H4 (cell line): ENCODE measurements around the genes WBP2NL and NAGA.

DNA sequence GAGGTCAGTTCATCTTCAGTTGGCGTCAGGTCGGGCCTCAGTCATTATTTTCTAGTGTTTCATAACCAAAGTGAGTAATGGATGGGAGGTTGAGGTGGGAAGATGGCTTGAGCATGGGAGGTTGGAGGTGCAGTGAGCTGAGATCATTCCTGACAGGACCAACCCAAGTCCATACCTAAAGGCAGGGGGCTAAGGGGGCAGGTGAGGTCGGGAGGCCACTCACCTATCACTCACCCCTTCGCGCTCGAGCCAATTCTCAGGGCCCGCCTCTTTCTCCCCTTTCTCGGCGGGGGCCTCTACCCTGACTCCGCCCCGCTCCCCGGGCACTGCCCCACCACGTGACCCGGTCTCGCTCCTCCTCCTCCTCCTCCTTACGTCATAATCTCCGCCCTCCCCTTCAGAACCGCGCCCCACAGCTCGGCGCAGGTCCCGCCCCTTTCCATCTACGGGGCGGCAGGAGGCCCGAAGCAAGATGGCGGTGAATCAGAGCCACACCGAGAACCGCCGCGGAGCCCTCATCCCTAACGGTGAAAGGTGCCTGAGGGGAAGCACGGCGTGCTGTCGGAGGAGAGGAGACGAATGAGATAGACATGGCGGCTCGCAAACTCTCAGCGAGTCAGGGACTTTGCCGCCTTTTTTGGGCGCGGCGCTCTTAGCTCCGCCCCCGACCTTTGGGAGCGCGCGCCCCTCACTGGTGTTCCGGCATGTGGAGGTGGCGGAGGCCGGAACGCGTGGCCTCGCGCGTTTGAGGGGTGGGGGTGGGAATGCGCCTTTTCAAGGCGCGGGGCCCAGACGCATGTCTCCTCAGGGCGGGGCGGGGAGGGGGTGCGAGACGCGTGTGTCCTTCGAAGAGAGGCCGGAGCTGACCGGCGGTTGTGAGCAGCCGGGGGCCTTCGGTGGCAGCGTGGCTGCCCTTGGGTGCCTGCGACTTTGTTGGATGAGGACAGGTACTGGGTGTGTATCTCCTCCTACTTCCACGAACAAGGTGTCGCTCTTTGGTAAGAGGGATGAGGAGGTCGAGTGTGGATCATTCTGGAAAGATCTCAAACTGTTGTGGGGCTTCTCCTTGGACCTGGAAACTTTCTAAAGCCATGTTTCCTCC is at the start of gene WBP2NL:
Gene WBP2NL (plus strand): TSS at position 442 of the 1,102 bp plus-strand sequence.
- RAMPAGE, long total RNA, result no peak

DNA sequence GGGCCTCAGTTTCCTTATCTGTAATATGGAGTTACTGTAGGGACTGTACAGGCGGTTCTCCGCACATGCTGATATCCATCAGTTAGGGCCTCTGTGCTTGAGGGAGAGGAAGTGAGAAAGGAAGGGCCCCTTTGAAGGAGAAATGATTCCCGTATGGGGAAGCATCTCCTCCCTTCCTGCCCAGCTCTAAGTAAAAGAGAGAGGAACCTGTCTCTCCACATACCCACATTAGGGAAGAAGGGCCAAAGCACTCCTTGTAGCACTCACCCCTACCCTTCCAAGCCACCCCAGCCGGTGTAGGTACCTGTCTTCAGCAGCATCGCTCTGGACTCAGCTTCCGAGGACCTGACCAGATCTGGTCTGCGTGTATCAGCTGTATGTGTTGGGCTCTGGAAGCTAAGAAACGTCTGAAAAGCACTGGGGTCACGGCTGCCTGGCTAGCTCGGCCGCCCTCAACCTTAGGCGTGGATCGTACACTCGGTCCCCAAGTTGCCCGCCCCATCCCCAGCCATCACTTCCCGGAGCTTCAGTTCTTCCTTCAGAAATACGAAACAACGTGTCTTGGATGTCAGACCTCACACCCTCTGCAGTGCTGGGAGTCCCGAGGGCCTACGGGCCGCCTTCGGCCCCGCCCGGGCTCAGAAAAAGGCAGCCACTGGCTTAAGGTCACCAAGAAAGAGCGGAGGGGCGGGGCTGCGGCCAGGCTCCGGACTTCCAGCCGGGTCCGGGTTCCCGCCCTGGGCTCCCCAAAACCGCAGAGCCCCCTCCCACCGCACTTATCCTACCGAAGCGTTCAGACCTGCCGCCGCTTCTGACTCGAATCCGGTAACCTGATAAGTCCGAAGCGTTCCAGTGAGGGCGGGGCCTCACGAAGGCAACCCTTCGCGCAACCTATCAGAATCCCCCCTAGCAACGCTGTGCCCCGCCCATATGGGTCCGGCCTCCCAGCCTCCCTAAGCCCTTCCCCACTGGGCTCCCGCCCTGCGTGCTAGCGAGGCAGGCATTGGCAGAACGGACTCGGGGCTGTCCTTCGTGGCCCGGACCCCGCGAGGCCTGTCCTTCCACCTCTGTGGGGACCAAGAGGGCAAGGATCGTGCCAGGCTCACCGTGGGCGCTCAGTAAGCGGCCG is at the start of gene NAGA:
Gene NAGA (minus strand): TSS at position 835 of the 1,129 bp plus-strand sequence.
- RAMPAGE, long total RNA, result no peak

DNA sequence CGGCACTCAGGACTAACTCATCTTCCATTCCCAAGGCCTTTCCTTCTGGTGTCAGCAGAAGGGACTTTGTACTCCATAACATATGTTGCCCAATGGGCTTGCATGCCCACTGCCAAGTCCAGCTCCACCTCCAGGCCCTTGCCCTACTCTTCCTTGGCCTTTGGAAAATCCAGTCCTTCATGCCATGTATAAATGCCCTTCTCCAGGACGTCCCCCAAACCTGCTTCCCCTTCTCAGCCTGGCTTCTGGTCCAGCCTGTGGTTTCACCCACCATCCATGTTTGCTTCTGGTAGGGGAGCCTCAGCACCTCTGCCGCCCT is 377 bp downstream of the CYP2D6 start:
- RAMPAGE, long total RNA, result no peak

DNA sequence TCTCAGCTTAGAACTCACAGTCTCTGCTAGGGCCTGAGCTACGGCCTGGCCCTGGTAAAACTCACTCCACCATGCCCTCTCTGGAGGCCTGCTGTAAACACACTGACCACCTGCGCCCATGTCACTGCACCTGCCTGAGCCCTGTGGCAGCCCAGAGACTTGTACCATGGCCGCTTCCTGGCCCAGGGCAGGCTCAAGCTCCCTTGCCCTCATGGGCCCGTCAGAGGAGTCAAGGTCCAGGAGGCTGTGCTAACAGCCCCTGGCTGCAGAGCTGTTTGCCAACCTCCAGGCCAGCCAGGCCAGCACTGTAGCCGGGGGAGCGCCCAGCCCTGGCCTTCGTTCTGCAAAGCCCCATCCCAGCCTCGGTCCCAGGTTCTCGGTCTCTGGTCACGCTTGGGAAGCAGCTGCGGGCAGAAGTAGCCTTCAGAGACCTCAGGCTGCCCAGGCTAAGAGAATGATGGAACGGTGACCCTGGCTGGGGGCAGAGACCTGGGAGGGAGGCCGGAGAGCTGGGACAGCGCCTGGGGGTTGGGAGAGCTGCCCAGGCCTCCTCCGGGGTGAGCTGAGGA is 11.8 kb upstream of the TCF20 start:
- RAMPAGE, long total RNA, result no peak

- RAMPAGE, long total RNA, result no peak
Observed at GRCh38 chr22:42289915-42290383, 19.5 kb upstream of the TCF20 start.

DNA sequence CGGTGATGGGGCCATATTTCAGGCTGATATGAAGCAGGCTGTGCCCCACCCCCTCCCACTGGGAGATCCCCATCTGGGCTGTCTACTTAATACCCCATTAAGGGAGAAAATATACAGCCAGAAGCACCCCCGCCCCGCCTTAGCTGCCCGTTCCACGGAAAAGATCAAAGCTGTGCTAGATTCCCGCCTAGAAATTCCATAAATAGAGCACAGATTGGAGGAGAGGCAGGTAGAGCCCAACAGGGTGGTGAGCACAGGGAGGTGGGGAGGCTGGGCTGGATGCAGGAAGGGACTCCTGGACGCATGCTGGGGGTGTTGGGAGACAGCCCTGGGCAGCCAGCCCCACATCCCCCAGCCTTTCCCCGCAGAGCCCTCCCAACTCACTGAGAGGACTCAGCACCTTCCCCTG is 33.6 kb upstream of the TCF20 start:
- RAMPAGE, long total RNA, result no peak

DNA sequence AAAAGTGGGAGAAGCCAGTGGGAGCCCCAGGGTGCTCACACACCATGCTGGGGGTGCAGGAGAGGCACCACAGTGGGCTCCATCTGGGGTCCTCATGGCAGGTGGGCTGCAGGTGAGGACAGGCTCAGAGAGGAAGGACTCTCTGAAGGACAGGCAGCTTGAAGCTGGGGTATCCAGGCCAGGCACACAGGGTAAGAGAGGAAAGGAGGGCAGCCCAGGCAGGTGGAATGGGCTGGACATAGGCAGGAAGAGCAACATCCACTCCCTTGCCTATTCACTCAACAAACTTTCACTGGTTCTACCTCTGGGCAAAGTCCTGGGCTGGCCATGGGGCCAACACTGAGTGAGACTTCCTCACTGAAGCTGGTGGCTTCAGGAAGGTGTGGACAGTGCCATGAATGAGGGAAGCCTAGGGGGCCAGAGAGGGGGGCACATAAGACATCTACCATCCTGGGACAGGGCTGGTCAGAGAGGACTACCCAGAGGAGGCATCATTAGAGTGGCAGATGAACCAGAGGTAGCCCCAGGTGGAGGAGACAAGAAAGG is 44.9 kb upstream of the TCF20 start:
- RAMPAGE, long total RNA, result no peak

GRCh38 chr22:42375866-42376518 is 56.2 kb downstream of the NFAM1 start:
- RAMPAGE, long total RNA, result no peak

DNA sequence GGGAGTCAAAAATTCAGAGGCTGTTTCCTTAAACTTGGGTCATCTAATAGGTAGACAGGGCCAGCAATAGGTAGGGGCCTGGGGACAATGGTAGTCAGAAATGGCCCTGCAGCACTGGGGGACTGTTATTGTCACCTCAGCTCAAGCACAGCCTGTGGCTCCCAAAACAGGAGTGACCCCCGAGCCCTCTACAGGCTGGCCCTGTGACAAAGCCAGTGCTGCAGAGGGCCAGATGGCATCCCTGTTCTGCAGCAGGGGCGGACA is 11.4 kb downstream of the NFAM1 start:
- RAMPAGE, long total RNA, result no peak

GRCh38 chr22:42434826-42435356 is 2.7 kb upstream of the NFAM1 start:
- RAMPAGE, long total RNA, result no peak

GRCh38 chr22:42508593-42508921 is 11.0 kb downstream of the RRP7A start:
- RAMPAGE, long total RNA, result no peak

- RAMPAGE, long total RNA, result no peak
Observed at GRCh38 chr22:42580760-42581390, 27.1 kb downstream of the SERHL2 start.

DNA sequence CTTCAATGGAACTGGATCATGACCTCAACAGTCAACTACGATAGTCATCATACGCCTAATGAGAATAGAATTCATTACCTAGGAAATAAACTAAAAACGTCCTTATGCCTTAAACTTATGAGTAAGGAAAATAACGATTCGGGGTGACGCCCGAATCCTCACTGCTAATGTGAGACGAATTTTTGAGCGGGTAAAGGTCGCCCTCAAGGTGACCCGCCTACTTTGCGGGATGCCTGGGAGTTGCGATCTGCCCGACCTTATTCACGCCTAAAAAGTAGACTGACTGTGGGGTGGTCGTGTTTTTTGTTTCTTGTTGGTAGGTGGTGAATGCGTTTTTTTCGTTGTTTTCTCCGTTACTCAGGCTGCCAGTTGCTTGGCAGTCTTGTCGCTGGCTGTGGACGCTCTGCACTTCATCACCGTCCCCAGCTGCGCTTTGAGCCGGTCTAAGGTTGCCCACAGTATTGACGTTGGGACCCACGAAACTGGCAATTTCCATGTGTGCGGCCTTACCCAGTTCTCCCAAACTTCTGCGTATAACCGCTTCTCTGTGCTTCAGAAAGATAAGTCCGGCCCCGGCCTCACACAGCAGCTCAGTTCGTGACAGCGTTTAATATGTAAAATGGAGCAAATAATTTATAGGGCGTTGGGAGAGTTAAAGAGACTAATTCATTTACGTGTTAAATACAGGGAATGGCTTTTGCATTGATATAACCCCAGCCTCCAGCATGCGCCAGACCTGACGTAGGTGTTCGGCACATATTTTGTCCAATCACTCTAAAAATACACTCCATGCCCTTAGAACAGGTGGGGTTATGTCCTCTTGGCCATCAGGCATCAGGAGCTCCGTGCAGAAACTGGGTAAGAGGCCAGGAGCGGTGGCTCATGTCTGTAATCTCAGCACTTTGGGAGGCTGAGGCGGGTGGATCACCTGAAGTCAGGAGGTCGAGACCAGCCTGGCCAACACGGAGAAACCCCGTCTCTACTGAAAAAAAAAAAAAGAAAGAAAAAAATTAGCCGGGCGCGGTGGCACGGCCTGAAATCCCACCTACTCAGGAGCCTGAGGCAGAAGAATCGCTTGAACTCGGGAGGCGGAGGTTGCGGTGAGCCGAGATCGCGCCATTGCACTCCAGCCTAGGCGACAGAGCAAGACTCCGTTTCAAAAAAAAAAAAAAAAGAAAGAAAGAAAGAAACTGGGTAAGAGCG is 858 bp upstream of the POLDIP3 start:
- RAMPAGE, long total RNA, result no peak

GRCh38 chr22:42623328-42623660 is 8.6 kb upstream of the POLDIP3 start:
- RAMPAGE, long total RNA, result no peak

DNA sequence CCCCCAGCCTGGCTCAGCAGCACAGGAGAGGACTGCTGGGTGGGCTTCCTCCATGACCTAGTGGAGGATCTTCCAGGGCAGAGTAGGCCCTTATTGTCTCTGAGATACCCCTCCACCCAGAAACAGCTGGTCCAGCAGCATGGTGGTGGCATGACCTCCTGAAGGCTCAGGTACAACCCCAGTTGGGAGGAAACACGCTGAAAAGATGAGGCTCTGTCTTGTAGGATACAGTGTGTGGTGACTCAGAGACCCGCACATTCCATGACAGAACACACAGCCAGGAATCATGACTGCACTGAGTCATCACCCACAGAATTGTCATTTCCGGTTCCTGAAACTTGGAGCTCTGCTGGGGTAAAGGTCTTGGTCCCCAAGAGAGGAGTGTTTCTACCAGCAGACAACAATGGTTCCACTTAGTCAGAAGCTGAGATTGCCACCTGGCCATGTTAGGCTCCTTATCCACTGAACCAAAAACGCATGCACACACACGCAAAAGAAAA is 31.4 kb upstream of the CYB5R3 start:
- RAMPAGE, long total RNA, result no peak

DNA sequence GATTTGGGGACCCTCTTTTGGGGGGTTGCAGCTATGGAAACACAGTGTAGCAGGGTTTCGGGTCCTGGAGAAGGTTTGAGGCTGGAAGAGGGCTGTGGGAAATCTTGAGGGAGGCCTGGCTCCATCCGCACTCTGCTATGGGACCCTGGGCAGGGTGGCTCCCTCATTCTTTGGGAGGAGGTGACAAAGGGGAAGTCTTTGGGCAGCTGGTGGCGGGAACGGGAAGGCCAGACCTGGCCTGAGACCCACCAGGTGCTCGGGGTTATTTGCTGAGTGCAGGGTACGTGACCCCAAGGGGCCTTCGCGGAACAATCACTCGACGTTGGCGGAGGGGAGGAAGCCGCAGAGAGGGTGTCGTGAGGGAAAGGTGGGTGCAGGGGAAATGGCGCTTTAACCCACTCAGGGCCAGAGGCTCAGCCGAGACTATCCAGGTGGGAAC is 1.1 kb downstream of the A4GALT start:
- RAMPAGE, long total RNA, result no peak

DNA sequence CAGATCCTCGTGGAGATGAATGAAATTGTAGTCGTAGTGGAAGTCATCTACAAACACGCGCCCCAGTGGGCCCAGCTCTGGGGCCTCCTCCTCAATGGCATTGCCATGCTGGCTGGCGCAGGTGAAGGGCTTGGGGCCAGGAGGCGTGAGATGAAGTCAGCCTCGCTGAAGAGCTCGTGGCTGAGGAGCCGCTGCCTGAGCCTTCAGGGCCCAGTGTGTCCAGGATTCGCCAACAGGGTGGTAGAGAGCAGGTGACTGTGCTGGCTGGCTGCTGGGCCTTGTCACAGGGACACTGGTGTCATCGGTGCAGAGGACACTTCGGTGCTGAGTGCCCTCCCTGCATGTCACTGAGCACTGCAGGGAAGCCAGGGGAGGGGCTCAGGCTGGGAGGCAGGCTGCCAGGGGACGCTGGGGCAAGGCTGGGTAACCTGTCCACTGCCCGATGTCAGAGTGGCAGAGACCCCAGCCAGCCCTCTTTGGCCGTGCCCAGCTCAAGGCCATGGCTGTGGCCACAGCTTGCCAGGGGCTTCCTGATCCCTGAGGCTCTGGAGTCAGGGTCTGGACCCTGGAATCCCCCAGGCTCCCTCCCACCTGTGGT is 64.1 kb downstream of the ARFGAP3 start:
- RAMPAGE, long total RNA, result no peak

DNA sequence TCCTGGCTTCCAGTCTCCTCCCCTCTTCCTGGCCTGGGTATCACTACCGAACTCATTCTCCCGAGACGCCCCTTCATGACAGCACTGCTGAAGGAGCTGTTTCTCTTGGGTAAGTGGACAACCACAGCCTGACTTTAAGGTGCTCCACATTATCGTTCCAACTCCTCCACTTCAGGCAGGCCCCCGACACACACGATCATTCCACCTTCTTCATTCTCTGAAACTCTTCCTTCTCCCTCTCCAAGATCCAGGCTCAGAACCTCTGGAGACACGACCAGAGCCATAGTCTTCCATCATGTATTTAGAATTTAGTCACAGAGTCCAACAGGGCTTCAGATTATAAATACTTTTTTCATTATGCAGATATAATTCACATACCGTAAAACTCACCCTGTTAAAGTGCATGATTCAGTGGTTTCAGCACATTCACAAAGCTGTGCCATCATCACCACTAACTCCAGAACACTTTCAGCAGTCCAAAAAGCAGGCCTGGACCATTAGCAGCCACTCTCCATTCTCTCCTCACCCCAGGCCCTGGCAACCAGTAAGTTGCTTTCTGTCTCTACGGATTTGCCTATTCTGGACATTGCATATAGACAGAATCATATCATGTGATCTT is 36.1 kb downstream of the ARFGAP3 start:
- RAMPAGE, long total RNA, result no peak

DNA sequence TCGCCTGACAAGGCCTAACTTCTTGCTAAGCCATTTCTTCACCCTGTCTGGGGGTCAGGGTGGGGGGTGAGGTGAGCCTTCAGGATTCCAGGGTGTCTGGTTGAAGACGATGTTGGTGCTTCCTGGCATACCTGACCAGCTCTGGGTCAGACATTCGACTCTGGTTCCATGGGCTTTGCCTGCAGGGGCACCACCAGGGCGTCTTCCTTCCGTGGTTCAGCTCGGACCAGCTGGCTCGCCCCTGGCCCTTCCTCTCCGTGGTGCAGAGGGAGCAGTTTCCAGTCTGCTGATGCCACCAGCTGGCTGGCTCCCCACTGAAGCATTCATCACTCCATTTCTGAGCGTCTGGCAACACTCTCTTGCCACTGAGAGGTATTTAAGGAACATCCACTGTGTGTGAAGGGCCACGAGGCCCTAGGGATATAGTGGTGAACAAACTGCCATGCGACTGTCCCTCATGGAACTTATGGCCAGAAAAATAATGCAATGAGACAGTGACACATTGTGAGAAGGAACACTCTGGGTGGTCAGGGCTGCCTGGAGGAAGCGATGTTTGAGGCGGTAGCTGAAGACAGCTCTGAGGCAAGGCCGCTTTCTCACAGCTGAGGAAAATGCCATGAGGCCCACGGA is 44.7 kb upstream of the ARFGAP3 start:
- RAMPAGE, long total RNA, result no peak

DNA sequence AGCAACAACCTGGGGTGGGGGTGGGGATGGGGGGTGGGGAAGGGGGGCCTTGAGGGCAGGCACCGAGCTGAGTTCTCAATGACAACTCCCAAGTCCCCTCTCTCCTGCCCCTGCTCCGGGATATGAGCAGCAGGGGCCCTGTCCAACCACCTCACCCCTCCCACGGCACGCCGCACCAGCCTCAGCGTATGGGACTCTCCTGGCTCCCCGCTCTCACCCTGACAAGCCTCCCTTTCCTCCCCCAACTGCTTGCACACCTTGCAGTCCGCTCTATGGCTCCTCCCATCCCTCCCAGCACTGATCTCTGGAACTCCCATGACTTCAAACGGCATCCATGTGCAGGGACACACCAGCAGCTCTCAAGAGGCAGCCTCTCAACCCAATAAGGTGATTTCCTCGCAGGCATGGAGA is 59.3 kb upstream of the ARFGAP3 start:
- RAMPAGE, long total RNA, result no peak